Colic lymph node (tissue), 1 donor: Measurements from ENCODE around the genes SENP5 and NCBP2.

DNA sequence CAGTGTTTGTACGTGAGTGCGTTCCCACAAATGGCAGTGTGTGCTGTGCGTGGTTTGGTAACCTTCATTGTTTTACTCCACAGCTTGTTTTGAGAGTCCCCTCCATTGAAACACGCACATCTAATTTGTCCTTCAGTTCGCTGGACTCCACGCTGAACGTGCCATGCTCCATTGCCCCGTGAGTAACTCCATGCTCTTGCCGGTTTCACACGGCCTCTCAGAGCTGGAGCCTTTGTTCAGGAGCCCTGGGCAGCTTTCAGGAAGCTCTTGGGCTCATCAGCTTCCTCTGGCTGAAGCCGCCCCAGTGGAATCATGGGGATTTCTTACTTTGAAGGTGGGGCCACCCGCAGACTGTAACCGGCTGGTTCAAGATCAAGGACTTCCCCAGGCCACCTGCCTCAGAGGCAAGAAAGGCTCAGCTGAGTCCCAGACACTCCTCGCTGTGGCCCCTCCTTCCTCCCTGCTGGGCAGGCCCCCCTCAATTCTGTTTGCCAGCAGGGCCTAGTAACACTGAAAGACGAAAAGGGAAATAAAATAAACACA is 51.3 kb downstream of the ZDHHC19 start:
- PRO-cap, result unidirectional peak, minus-strand start at position 258 of the sequence; unidirectional peak, minus-strand start at position 288 of the sequence

DNA sequence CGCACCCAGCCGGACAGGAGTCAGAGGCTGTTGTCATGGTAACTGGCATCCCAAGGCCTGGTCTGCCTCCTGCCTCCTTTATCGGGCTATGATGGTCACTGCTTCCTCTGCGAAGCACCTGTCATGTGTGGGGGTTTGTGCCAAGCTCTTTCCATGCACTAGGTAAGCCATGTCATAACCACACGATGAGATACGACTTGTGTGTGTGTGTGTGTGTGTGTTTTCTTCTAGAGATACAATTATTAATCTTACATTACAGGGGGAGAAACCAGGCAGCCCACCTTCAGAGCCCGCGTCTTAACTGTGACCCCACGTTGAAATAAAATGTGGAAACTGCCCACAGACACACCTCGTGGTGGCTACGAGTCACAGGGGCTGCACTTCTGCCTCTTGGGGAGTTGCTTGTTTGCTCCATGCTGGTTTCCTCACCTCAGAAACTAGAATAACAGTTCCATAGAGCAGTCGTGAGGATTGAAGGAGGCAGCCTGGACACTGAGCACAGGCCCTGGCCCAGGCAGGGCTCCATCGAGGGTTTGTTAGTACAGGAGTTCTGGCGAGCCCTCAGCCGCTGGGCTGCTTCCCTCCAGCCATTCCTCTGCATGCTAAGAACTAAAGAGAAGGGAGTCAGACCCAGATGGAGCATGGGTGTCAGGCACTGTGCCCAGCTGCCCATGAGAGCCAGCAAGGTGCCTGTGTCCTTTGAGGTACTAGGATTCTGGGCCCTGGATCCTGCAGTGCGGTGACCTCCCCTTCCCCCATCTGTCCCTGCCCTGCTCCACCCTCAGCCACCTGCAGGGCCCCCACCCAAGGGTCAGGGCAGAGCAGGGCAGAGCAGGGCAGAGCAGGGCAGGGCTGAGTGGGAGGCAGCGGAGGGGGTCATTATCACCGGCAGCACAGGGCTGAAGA is 17.8 kb downstream of the ZDHHC19 start:
- PRO-cap, result no peak

GRCh38 chr3:196243772-196244634 is 27.7 kb downstream of the SLC51A start:
- PRO-cap, result no peak

- PRO-cap, result no peak
Measured at GRCh38 chr3:196316993-196317488, 999 bp downstream of the DYNLT2B start.

- PRO-cap, result no peak
Measured at GRCh38 chr3:196407045-196407607, 25.1 kb downstream of the UBXN7 start.

GRCh38 chr3:196514937-196515240 is 257 bp downstream of the SMCO1 start:
- PRO-cap, result no peak

DNA sequence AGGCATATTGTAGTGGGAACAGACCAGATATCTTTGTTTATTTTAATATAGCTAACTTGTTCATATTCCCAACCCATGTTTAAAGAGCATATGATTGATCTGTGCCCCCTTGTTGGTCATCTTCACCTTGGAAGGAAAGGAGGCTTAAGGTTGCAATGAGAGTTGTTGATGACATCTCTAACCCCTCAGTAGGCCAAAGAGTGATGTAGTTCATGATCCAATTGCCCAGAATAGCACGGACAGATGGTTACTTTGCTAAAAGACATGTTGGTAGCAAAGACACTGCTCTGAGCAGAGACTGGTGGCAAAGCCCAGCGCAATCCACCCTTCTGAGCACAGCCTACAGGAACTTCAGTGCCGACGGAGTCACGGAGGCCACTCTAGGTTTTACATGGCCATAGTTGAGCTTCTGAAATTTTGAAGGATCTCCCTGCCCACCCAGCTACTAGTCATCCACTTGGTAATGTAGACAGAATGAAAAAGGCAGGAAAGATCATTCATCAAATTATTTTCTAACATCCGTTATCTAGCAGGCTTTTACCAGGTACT is 21.8 kb downstream of the FBXO45 start:
- PRO-cap, result no peak

- PRO-cap, result no peak
Measured at GRCh38 chr3:196624834-196625343, 14.6 kb upstream of the NRROS start.

DNA sequence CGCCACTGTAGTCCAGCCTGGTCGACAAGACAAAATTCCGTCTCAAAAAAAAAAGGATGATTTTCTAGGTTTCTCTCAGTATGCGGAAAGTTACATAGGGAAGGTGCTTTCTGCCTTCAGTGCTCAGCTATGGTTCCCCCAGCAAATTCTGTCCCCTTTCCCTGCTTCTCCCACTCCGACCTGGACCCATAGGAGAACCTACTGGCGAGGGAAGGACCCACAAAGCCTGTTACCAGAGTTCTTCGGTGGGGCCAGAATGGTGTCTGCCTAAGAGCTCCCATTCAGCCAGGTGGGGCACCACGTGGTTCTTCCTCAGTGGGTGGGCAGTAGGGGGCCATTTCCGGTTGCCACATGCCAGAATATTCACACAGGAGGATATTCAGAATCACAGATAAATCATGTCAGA is 25.5 kb downstream of the NRROS start:
- PRO-cap, result no peak

DNA sequence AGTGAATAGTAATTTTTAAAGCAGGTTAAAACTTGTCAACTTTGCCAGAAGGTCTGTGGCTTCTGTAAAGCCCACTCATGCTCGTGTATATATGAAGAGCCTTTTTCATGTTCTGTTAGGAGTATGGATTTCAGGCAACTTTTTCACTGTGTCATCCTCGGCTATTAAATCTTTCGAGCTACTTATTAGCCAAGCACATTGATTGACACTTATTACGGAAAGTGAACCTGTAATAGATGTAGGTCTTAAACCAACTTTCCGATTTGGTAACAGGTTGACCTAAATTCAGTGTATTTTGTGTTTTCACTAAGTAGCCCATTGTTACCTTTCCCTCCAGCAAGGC is 1.6 kb downstream of the PAK2 start:
- PRO-cap, result bidirectional peak, plus-strand start at position 47 of the sequence, minus-strand start outside the sequence

- PRO-cap, result bidirectional peak, plus-strand start at chr3:196867920, minus-strand start at chr3:196867750
Measured at GRCh38 chr3:196867236-196868028, at the start of gene SENP5. SENP5 (plus strand) TSS chr3:196867920.

GRCh38 chr3:196868029-196868777 is 483 bp downstream of the SENP5 start:
- PRO-cap, result no peak

- PRO-cap, result no peak
Measured at GRCh38 chr3:196890076-196890903, 22.6 kb downstream of the SENP5 start.

DNA sequence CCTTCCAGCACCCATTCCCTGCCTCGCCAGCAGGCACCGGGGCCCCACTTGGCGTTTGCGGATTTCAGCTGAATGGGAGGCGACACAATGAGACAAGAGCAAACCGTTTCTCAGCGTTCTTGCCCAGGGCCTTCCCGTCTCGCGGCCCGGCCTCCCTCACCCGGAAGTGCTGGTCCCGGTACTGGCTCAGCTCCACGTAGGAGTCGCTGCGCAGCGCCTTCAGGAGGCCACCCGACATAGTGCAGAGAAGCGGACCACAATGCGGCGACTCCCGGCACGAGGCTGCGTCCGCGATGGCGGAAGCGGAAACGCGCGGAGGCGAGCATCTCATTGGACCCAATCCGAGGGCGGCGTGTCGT is at the start of gene NCBP2:
NCBP2 (minus strand) TSS at position 263 of the 359 bp plus-strand sequence.
- PRO-cap, result bidirectional peak, plus-strand start outside the sequence, minus-strand start at position 261 of the sequence

DNA sequence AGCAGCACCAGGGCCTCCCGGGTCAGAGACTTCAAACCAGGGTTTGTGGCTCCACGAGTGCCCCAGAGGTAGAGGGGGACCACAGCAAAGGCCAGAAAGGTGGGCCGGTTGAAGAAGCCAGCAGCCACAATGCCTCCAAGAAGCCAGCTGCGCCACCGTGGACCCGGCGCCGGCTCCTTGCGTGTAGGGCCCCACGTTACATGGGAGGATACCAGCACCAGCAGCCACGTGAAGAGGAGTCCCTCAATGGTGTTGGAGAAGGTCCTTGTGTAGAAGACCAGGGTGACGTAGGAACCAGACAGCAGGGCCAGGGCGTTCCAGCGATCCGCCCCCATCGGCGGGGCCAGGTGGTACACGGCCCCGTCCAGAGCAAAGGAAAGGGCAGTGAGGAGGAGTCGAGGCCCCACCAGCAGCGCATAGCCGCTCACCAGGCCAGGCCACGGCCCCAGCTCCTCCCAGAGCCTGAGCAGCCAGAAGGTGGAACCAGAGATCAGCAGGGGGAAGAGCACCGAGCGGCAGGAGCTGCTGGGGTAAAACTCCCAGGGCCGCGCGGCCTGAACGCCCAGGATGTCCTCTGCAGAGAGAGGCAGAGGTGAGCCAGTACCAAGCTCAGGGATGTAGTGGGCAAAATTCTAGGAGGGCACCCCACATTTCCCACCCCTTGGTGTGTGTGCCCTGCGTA is 5.8 kb downstream of the NCBP2AS2 start:
- PRO-cap, result no peak

- PRO-cap, result no peak
Measured at GRCh38 chr3:196962080-196962752, 6.4 kb downstream of the PIGZ start.

DNA sequence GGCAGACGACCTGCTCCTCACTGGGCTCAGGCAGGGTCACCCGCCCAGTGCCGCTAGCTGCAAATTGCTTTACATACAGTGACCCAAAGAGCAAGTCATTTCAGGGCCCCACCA is 25.6 kb downstream of the MELTF start:
- PRO-cap, result no peak

GRCh38 chr3:197023083-197024274 is 6.1 kb downstream of the MELTF start:
- PRO-cap, result no peak

- PRO-cap, result no peak
Measured at GRCh38 chr3:197030540-197031002, 954 bp upstream of the MELTF start.

DNA sequence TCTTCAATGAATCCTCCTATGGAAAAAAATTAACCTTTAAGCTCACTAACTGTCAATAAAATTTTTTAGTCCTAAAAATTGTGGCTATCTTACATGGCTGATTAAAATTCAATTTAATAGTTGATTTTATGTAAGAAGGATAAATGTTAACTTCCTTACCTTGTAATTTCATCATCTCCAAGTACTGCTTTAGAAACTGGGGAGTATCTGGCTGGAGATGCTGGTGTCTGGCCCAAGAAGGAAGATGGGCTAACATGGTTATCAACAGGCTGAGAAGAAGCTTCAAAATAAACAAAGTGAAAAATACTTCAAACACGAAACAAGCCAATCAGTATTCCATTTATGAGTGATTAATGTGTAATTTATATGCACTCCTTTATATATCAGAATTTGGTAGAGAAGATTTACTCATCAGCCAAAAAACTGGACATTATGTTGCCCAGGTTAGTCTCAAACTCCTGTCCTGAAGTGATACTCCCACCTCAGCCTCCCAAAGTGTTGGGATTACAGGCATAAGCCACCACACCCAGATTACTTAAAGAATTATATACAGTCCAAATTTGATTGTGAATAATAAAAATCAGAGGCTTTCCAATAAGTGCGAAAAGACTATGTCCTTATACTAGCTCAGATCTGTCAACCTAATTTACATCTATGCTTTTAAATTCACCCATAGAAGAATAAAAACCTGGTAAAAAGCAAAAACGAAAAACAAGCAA is 89.8 kb upstream of the MELTF start:
- PRO-cap, result no peak